Prostate gland (tissue), 2 donors: ENCODE measurements around the gene MYO9A.

GRCh38 chr15:71008267-71008735 lies 107.0 kb upstream of the THSD4 start:
- PRO-cap: no peak
- RAMPAGE, long total RNA, 2 experiments: no peak in any of the 2 experiments

DNA sequence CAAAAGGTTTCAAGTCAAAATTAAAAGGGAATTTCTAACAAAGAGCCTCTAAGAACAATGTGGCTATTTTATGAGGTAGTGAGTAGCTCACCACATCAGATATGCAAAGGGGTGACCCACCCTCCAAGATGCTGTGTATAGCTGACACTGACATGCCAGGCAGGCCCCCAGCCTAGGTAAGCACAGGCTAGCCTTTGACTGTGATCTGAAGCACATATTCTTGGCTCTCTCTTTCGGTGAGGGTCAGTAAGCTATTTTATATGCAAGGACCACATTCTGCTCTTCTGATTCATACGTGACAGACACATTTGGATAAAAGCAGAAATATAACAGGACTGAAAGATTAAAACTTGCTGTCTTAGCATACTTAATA lies 2.8 kb upstream of the THSD4 start:
- PRO-cap: no peak
- RAMPAGE, long total RNA, 2 experiments: no peak in any of the 2 experiments

DNA sequence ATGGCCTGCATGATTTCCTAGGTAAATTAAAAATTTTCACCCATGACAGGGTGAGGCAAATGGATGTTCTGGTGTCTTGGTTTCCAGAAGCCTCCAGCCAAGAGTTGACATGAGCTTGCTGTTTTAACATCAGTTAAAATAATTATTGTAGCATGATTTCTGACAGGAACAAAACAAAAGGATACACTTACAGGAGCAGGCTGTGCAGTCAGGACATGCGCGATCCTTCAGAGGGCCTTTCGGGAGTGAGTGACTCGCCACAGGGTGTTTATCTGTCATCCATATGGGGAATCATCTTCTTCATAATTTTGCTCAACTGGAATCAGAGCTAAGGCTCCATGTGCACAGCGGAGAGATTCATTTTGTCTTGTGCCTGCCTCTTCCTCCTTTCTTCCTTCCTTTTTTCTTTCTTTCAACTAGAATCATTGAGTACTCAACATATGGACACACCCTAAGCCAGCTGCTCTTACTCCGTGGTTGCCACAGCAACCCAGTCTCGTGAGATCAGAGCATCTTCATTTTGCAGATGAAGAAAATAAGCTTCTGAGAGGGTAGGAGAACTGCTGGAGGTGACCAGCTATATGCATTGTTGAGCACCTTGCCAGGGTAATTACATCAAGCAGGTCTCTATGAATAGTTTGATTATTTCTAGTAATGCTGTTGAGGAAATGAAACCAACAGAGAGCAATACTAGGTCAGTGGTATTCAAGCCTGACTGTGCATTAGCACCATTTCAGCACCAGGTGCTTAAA lies 73.5 kb downstream of the THSD4 start:
- PRO-cap: no peak
- RAMPAGE, long total RNA, 2 experiments: no peak in any of the 2 experiments

DNA sequence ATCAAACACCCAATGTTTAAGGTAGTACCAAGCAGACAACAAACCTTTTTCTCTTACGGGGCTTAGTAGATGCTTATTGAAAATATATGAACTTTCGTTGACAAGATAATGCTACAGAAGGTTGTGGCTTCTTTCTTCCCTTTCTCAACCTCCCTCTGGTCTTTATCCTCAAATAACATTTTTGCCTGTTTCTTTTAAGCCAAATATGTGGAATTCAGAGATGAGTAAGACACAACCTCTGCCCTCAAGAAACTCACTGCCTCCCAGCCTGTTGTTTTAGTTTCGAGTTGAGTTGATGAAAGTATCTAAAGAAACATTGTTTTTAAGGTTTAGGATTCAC lies 218.5 kb downstream of the THSD4 start:
- PRO-cap: no peak
- RAMPAGE, long total RNA, 2 experiments: no peak in any of the 2 experiments

GRCh38 chr15:71338241-71338781 lies 223.0 kb downstream of the THSD4 start:
- PRO-cap: bidirectional peak, plus-strand start at chr15:71338614, minus-strand start at chr15:71338439
- RAMPAGE, long total RNA, 2 experiments: no peak in any of the 2 experiments

GRCh38 chr15:71366854-71367294 lies 251.6 kb downstream of the THSD4 start:
- PRO-cap: no peak
- RAMPAGE, long total RNA, 2 experiments: no peak in any of the 2 experiments

- PRO-cap: unidirectional peak, minus-strand start at chr15:71448024
- RAMPAGE, long total RNA, 2 experiments: start-site peak on the minus strand in 1 of 2 experiments, at chr15:71447903-71448003 at its widest, 36 reads per replicate
These were observed 332.5 kb downstream of the THSD4 start for GRCh38 chr15:71447652-71448192.

- PRO-cap: no peak
- RAMPAGE, long total RNA, 2 experiments: no peak in any of the 2 experiments
These were observed 325.1 kb upstream of the NR2E3 start for GRCh38 chr15:71485384-71485583.

- PRO-cap: unidirectional peak, plus-strand start at chr15:71546928; bidirectional peak, plus-strand start at chr15:71547236, minus-strand start at chr15:71547083; bidirectional peak, plus-strand start at chr15:71547358, minus-strand start at chr15:71547327
- RAMPAGE, long total RNA, 2 experiments: start-site peak on the plus strand in 2 of 2 experiments, at chr15:71546867-71547274 at its widest, 75 to 731 reads per replicate; start-site peak on the minus strand in 1 of 2 experiments, at chr15:71547284-71547384 at its widest, 18 reads per replicate
These were observed 263.3 kb upstream of the NR2E3 start for GRCh38 chr15:71546866-71547740.

GRCh38 chr15:72117679-72118226 lies at the start of gene MYO9A:
Gene MYO9A, minus strand, starts transcription at chr15:72118150.
- PRO-cap: bidirectional peak, plus-strand start at chr15:72117899, minus-strand start at chr15:72117870; bidirectional peak, plus-strand start at chr15:72118303, minus-strand start at chr15:72118170
- RAMPAGE, long total RNA, 2 experiments: start-site peak on the minus strand in 2 of 2 experiments, at chr15:72117814-72118106 at its widest, 31 to 367 reads per replicate

GRCh38 chr15:72169932-72170845 lies 27.4 kb downstream of the GRAMD2A start:
- PRO-cap: no peak
- RAMPAGE, long total RNA, 2 experiments: no peak in any of the 2 experiments

DNA sequence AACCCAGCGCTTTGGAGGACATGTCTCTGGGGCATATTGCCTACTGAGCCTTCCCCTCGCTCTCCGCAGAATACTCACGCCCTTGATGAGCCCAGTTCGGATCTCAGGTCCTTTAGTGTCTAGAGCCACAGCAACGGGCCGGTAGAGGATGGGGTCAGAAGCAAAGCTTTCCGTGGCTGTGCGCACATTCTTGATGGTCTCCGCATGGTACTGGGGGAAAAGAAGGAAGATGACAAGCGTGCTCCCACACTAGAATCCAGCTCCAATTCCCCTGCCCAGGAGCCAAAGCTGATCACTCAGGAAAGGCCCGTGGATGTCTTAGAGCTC lies 12.6 kb upstream of the GRAMD2A start:
- PRO-cap: no peak
- RAMPAGE, long total RNA, 2 experiments: no peak in any of the 2 experiments

DNA sequence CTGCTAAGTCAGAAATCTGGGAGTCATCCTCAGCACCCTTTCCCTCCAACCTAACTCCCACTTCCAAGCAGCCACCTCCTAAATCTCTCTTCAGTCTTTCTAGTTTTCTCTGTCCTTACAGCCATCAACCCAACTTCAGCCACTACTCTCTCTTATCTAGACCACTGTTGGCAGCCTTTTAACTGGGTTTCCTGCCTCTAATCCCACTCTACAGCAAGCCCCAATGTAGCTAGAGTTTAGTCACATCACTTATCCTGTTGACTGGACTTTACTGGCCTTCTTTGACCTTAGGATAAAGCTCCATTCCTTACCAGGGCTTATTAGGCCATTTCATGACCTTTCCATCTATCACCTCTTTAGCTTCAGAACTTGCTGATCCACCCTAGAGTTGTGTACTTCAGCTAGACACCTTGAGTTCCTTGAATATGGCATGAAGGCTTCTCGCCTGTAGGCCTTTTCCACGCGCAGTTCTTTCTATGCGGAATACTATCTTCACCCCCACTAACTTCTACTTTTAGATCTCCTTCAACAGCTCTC lies 8.4 kb downstream of the HEXA start:
- PRO-cap: no peak
- RAMPAGE, long total RNA, 2 experiments: no peak in any of the 2 experiments

GRCh38 chr15:72531762-72532313 lies 57.7 kb downstream of the ARIH1 start:
- PRO-cap: no peak
- RAMPAGE, long total RNA, 2 experiments: no peak in any of the 2 experiments

DNA sequence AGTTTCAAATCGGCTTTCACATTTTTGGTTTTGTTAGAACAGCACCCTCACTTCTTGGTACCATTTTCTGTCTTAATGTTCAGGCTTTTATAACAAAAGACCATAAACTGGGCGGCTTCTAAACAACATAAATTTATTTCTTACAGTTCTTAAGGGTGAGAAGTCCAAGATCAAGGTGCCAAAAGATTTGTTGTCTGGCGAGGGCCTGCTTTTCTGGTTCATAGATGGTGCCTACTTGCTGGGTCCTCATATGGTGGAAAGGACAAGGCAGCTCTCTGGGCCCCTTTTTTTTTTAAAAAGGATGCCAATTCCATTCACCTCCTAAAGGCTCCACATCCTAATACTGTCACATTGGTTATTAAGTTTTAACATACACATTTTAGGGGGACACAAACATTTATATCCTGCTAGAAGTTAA lies 89.9 kb upstream of the GOLGA6B start:
- PRO-cap: no peak
- RAMPAGE, long total RNA, 2 experiments: no peak in any of the 2 experiments

GRCh38 chr15:72575666-72576250 lies 78.7 kb upstream of the GOLGA6B start:
- PRO-cap: no peak
- RAMPAGE, long total RNA, 2 experiments: no peak in any of the 2 experiments

- PRO-cap: no peak
- RAMPAGE, long total RNA, 2 experiments: start-site peak on the plus strand in 1 of 2 experiments, at chr15:72580818-72580983 at its widest, 18 reads per replicate
These were observed 73.9 kb upstream of the GOLGA6B start for GRCh38 chr15:72580524-72581139.

DNA sequence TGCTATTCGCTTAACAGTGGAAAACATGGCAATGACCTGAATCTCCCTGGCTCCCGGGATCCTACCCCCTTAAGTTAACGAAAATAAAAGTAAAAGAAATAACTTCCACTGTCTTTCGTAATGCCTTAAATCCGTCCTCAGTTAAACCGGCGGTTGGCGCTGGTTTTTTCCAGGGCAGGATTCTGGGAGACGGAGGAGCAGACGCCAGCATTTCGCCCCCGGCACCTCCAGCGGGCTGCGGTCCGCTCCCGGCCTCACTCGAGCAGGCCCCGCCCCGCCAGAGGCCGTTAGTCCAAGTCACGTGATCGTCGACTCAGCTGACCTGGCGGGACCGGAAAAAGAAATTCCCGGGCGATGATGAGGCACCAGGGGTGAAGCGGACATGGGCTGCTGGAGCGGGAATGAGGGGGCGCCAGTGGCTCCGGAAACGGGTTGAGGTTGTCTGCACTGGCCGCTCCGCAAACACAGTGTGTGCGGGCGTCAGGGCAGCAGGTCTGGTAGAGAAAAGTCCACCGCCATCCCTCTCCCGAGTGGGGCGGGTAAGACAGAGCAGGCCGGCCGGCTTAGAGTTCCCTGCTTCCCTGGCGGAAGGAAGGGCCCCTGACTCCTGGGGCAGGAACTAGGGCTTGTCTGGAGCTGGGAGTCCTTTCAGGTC lies 17.7 kb upstream of the GOLGA6B start:
- PRO-cap: unidirectional peak, minus-strand start at position 279 of the sequence; bidirectional peak, plus-strand start at position 352 of the sequence, minus-strand start at position 279 of the sequence
- RAMPAGE, long total RNA, 2 experiments: start-site peak on the minus strand in 1 of 2 experiments, centred at position 258 of the sequence, 56 reads per replicate

- PRO-cap: no peak
- RAMPAGE, long total RNA, 2 experiments: no peak in any of the 2 experiments
These were observed 1.1 kb downstream of the ADPGK start for GRCh38 chr15:72782556-72782842.

GRCh38 chr15:72873601-72873930 lies 90.0 kb upstream of the ADPGK start:
- PRO-cap: unidirectional peak, minus-strand start at chr15:72873865
- RAMPAGE, long total RNA, 2 experiments: no peak in any of the 2 experiments